ENCODE data around the genes DMP1, MEPE and PIGY.

- PRO-cap, 4 experiments: no peak in any of the 4 experiments
- RAMPAGE, long total RNA, 2 experiments: no peak in any of the 2 experiments
- RRBS: no CpG with 5 or more reads among the region's 5 CpGs
These were observed at the start of gene DMP1 for GRCh38 chr4:87649887-87650494. TSS of gene DMP1 (plus strand) at chr4:87650280.

DNA sequence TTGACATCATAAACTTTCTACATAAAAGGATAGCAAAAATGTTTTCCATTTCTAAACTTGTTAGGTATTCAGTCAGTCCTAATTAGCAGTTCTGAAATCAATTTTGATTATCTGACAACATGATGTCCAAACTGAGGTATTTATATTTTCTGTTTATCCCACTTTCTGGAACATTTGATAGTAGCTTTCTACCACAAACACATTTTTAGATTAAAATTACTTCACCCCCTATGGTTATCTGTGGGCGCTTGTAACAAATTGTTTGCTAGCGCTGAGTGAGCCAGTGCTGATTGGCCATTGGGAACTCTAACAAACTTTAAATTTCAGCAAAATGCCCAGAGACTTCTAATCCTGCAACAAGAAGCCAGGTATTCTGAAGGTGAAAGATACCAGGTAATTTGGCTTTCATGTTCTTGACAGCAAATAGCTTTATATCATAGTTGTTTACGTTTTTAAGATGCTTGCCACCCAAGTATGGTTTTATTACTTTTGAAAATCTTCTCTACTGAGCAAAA is at the start of gene MEPE:
TSS of gene MEPE (plus strand) at position 348 of the 515 bp plus-strand sequence.
- PRO-cap, 4 experiments: no peak in any of the 4 experiments
- RAMPAGE, long total RNA, 2 experiments: no peak in any of the 2 experiments
- RRBS: no CpG with 5 or more reads among the region's 3 CpGs

DNA sequence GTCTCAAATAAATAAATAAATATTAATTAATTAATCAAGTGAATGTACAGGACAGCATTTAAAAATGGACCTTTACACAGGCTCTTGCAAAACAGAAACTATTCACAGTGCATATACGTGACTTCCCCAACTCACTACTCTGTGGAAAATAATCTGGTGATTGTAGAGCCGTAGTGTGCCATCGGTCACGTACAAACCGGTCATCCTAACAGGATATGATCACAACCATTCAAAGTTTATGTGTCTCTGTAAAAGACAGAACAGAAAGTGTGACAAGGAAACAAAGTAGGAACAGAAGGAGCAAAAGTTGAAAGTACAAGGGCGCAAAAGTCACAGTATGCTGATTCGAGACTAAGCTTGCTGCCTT is 18.5 kb downstream of the MEPE start:
- PRO-cap, 4 experiments: no peak in any of the 4 experiments
- RAMPAGE, long total RNA, 2 experiments: no peak in any of the 2 experiments
- RRBS: no CpG with 5 or more reads among the region's 7 CpGs

GRCh38 chr4:88017477-88018298 is 10.3 kb downstream of the PKD2 start:
- PRO-cap, 4 experiments: peak in 4 of 4 experiments; most common plus-strand start chr4:88018174 (in 4); most common minus-strand start chr4:88017726 (in 3)
- RAMPAGE, long total RNA, 2 experiments: no peak in any of the 2 experiments
- RRBS: no CpG with 5 or more reads among the region's 9 CpGs

DNA sequence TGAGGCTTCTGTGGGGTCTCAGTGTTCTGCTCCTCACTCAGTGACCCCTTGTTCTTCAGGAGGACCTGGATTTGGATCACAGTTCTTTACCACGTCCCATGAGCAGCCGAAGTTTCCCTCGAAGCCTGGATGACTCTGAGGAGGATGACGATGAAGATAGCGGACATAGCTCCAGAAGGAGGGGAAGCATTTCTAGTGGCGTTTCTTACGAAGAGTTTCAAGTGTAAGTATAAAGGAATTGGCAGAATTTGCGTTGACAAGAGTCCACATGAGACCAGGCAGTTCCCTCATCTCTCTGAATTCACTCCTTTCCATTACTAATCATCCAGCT is 60.4 kb downstream of the PKD2 start:
- PRO-cap, 4 experiments: no peak in any of the 4 experiments
- RAMPAGE, long total RNA, 2 experiments: start-site peak on the plus strand in 1 of 2 experiments, centred at position 83 of the sequence, 22 reads per replicate
- RRBS: no CpG with 5 or more reads among the region's 8 CpGs

DNA sequence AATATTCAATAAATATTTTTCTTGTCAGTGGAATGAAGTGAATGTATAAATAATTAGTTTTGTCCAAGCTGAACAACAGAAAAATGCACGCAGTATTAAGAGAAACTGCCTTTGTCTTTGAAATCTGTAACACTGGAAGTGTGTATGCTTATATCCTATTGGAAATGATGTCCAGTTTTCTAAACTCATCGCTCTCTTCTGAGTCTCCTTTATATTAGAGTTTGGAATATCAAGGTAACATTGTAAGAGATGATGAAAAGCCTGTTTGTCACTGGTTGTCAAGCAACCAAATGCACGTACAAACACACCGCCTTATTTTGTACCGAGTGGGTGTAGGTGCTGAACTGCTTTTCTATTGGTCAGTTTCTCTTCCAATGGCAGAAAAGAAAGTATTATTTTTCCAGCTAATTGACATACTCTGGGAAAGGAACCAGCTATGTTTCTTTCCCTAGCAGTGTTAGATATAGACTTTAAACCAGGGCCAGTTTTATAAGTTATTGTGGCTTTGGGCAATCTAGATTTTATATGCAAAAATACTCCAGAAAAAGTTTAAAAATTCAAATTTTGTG is 6.6 kb upstream of the PPM1K start:
- PRO-cap, 4 experiments: peak in 1 of 4 experiments; most common plus-strand start position 411 of the sequence (in 1); most common minus-strand start position 200 of the sequence (in 1)
- RAMPAGE, long total RNA, 2 experiments: no peak in any of the 2 experiments
- RRBS: no CpG with 5 or more reads among the region's 5 CpGs

DNA sequence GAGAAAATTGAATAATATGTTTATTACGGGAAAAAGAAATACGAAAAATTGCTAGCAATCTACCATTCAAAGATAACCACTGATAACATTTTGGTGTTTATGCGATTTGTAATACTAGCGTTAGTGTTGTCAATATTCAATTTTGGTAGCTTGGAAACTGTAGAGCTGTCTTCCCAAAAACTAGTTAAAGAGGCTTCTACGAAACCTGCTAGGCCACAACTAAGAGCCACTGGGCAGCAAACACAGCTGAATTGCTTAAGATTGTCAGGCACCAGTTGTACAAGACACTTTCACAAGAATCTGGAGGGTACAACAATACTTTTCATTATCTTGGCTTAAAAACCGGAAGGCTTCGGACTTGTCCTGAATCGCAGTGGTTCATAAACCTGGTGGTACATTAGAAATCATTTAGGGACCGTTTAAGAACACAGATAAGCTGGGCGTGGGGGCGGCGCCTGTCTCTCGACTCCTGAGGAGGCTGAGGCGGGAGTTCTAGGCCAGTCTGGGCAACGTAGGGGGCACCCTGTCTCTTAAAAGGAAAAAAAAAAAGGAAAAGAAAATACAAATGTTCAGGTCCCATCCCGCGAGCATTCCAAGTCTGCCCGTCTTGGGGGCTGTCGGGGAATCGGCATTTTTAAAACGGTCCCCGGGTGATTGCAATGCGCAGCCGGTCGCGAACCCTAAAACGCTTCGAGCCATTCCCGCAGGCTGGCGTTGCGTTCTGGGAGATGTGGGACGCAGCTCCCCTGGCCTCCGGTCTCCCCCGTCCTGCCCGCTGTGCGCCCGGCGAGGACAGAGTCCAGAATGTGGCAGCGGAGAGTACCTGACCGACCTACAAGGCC is 784 bp downstream of the PIGY start:
- PRO-cap, 4 experiments: peak in 3 of 4 experiments; most common plus-strand start position 284 of the sequence (in 1); most common minus-strand start position 806 of the sequence (in 1)
- RAMPAGE, long total RNA, 2 experiments: no peak in any of the 2 experiments
- RRBS: 1% methylated on average over 11 of the region's 40 CpGs

GRCh38 chr4:88523413-88524079 is at the start of gene PIGY:
TSS of gene PIGY (minus strand) at chr4:88523776.
- PRO-cap, 4 experiments: peak in 4 of 4 experiments; most common plus-strand start chr4:88523897 (in 4); most common minus-strand start chr4:88523763 (in 3)
- RAMPAGE, long total RNA, 2 experiments: start-site peak on the minus strand in 1 of 2 experiments, at chr4:88523608-88523770 at its widest, 1,247 reads per replicate
- RRBS: 1% methylated on average over 17 of the region's 59 CpGs

DNA sequence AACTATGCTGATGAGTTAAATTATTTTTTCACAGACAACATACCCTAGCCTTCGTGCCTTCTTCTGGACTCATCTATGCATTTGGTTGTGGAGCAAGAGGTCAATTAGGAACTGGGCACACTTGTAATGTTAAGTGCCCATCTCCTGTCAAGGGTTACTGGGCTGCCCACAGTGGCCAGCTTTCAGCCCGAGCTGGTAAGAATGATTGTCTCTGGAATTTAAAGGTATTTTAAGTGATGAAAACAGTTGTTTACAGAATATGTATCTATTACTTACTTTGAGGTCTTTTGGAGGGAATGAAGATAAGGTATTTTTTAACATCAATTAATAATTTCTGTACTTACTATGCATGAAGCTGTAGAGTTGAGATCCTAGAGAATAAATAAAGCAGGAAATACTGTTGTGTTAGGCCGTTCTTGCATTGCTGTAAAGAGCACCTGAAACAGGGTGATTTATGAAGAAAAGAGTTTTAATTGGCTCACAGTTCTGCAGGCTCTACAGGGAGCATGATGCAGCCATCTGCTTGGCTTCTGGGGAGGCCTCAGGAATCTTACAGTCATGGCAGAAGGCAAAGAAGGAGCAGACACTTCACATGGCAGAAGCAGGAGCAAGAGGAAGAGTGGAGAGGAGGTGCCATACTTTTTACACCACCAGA is 41.7 kb downstream of the NAP1L5 start:
- PRO-cap, 4 experiments: no peak in any of the 4 experiments
- RAMPAGE, long total RNA, 2 experiments: start-site peak on the plus strand in 1 of 2 experiments, centred at position 308 of the sequence, 30 reads per replicate
- RRBS: no CpG with 5 or more reads among the region's 3 CpGs

DNA sequence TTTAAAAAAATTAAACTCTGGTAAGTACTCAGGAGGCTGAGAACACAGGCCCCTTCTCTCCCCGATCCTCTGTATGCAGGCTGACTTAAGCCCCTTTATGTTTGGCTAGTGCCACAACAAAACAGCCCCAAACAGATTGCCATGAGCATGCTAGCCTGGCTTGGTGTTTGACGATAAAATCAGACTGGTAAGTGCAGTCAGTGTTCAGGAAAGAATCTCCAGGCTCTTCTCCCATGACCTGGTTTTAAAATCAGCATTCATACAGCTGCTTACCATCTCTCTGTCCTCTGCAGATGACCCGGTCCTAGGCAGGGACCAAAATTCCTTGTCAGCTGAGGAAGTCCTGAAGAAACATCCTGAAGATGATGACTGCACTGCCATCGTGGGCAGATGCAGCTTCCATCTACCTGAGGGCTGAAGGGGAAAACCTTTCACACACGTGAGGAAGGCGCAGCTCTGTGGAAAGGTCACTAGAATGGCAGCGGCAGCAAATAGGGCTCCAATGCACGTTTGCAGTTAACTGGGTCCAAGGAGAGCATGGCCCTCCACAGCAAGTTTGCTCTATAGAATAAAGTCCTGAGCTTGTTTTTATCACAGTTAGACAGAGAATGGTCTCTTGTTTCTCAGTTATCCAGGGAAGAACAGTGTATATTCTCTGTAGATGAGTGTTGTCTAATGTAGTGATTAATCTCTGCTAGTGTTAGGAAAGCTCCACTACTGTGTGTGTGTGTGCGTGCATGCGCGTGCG is 30.1 kb upstream of the NAP1L5 start:
- PRO-cap, 4 experiments: no peak in any of the 4 experiments
- RAMPAGE, long total RNA, 2 experiments: start-site peak on the plus strand in 1 of 2 experiments, centred at position 403 of the sequence, 8 reads per replicate
- RRBS: no CpG with 5 or more reads among the region's 12 CpGs

DNA sequence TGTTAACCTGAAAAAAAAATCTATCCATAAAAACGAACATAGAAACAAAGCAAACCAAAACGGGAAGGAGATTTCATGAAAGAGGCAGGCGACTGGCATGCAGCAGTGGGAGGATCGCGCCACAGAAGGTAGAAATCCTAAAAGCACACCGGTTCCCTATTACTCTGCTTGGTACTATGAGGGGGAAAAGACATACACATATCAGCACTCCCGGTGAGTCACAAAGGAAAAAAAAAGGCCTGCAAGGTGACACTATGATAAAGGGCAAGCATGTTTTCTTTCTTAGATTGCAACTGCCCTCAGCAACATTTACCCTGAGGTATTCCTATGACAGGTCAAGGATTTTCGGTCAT is 60.6 kb upstream of the NAP1L5 start:
- PRO-cap, 4 experiments: no peak in any of the 4 experiments
- RAMPAGE, long total RNA, 2 experiments: no peak in any of the 2 experiments
- RRBS: no CpG with 5 or more reads among the region's 8 CpGs

- PRO-cap, 4 experiments: no peak in any of the 4 experiments
- RAMPAGE, long total RNA, 2 experiments: no peak in any of the 2 experiments
- RRBS: no CpG with 5 or more reads among the region's 3 CpGs
These were observed 75.4 kb upstream of the NAP1L5 start for GRCh38 chr4:88772950-88773571.

- PRO-cap, 4 experiments: no peak in any of the 4 experiments
- RAMPAGE, long total RNA, 2 experiments: no peak in any of the 2 experiments
- RRBS: no CpG with 5 or more reads among the region's 2 CpGs
These were observed 122.8 kb upstream of the NAP1L5 start for GRCh38 chr4:88820490-88820858.

GRCh38 chr4:88835063-88835515 is 137.5 kb upstream of the NAP1L5 start:
- PRO-cap, 4 experiments: no peak in any of the 4 experiments
- RAMPAGE, long total RNA, 2 experiments: no peak in any of the 2 experiments
- RRBS: no CpG with 5 or more reads among the region's 1 CpG

DNA sequence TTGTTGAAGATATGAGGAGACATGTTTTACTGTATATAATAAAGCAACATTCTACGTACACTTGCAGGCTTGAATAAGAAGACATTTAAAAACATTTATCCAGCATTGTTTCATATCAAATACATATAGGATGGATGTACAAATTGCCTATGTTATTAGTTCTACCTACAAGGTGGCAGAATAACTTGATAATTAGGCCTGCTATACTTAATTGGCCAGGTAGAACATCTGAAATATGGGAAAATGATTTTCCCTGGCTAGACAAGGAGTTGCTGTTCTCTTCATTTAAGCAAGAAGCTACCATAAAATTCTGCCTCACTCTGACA is 49.7 kb downstream of the TIGD2 start:
- PRO-cap, 4 experiments: no peak in any of the 4 experiments
- RAMPAGE, long total RNA, 2 experiments: no peak in any of the 2 experiments
- RRBS: no CpG with 5 or more reads among the region's 1 CpG

- PRO-cap, 4 experiments: no peak in any of the 4 experiments
- RAMPAGE, long total RNA, 2 experiments: no peak in any of the 2 experiments
- RRBS: no CpG with 5 or more reads among the region's 7 CpGs
These were observed 608 bp upstream of the GPRIN3 start for GRCh38 chr4:89308206-89308610.

DNA sequence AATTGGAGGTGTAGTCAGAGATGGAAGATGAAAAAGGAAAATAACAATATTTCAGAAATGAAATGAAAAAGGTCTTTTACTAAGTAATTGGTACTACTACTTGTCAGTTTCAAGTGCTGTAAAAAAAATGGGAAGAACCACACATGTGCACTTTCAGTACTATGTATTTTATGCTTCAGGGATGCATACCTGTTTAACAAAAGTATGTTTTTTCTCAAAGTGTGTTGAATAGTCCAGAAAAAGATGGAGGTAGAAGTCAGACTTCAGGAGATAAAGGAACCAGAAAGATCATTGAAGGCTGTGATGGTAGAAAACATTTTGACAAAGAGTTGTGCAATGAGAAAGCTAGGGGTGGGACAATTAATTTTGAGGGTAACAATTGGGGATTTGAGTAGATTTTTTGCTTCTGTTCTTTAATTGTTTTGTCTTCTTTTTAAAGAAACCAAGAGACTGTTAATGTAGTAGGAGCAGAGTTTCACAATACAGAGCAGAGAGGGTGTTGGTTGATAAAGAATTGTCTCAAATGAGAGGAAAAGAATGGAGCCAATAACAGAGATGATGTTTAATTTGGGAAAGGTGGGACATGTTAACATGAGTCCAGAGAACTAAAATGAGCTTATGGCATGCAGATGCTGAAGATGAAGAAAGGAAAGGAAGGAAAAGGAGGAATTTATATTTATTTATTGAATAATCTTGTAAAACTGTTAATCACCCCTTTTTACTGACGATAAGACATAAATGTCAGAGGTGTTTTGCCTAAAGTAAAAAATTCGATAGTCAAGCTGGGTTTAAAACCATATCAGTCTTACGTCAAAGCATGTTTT is 93.9 kb downstream of the SNCA start:
- PRO-cap, 4 experiments: no peak in any of the 4 experiments
- RAMPAGE, long total RNA, 2 experiments: no peak in any of the 2 experiments
- RRBS: no CpG with 5 or more reads among the region's 3 CpGs

GRCh38 chr4:90234846-90235451 is 107.8 kb downstream of the CCSER1 start:
- PRO-cap, 4 experiments: no peak in any of the 4 experiments
- RAMPAGE, long total RNA, 2 experiments: no peak in any of the 2 experiments
- RRBS: no CpG with 5 or more reads among the region's 8 CpGs

- PRO-cap, 4 experiments: no peak in any of the 4 experiments
- RAMPAGE, long total RNA, 2 experiments: start-site peak on the minus strand in 2 of 2 experiments, at chr4:90839110-90839119 at its widest, 81 to 324 reads per replicate
- RRBS: no CpG with 5 or more reads among the region's 21 CpGs
These were observed 711.8 kb downstream of the CCSER1 start for GRCh38 chr4:90838896-90839413.

DNA sequence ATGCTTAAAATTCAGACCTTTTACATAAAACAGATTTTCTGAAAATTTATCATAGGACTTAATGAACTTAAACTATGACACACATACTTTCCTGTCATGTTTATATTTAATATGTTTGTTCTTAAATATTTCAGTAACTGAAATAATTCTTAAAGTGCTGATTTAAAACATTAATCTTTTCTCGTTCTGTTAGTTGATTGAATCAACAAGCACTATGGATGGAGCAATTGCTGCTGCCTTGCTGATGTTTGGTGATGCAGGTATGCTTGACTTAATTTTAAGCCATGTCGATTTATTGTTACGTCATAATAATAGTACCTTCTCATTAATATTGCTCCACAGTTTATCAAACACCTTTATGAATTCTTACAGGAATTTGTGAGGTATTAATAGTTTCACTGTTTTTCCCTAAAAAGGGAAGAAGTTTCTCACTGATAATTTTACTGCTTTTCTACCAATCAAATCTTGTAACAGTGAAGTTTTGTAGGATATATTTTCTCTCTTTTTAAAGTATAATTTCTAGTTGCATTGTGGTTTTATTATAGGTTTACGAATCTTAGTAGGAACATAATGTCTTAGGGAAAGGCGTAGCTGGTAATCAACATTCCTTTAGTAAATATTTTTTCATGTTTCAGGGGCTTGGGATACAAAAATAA is 29.2 kb downstream of the SMARCAD1 start:
- PRO-cap, 4 experiments: no peak in any of the 4 experiments
- RAMPAGE, long total RNA, 2 experiments: no peak in any of the 2 experiments
- RRBS: no CpG with 5 or more reads among the region's 5 CpGs